Progenitor cell of endocrine pancreas (in vitro differentiated cells): ENCODE measurements around a stretch of chr7.

GRCh38 chr7:158793997-158794635 is 35.2 kb downstream of the ESYT2 start:
- PRO-cap, result no peak

DNA sequence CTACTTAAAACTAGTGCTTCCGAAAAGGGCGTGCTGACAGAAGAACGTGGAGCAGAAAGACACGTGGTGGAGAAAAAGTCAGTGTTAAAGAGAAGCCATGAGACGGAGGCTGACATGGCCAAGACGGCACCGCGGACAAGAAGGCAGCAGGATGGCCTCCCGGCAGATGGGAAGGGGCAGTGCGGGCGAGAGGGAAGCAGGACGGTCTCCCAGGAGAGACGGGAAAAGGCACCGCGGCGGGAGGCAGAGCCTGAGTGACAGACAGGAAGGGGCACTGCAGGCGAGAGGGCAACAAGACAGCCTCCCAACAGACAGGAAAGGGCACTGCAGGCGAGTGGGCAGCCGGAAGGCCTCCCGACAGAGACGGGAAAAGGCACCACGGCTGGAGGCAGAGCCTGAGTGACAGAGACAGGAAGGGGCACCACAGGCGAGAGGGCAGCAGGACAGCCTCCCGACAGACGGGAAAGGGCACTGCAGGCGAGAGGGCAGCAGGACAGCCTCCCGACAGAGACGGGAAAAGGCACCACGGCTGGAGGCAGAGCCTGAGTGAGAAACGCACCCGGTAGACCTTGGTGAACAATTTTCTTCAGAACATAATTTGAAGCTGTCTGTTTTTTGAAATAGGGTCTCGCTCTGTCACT is 32.6 kb downstream of the ESYT2 start:
- PRO-cap, result no peak

DNA sequence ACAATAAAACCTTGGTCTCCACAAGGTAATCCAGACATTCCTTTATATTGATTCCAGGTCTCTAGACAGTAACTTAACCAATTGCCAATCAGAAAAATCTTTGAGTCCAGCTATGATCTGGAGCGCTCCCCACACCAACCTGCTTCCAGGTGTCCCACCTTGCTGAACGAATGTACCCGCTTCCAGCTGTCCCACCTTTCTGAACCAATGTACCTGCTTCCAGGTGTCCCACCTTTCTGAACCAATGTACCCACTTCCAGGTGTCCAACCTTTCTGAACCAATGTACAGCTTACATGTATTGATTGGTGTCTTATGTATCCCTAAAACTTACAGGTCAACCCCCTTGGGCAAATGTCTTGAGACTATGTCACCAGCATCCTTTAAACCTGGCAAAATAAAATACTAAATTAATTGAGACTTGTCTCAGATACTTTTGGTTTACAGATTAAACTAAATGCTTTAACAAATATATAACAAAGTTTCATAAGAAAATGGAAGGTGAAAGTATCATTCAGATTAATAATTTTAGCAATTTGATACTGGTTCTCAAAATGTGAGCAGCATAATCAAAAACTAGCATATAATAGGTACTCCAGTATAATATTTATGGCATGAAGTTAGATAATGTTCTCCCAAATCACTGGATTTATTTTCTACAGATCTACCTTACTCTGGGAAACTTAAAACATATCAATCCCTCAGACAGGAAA is 11.8 kb downstream of the ESYT2 start:
- PRO-cap, result no peak

GRCh38 chr7:159084259-159084956 is 60.3 kb downstream of the VIPR2 start:
- PRO-cap, result no peak

DNA sequence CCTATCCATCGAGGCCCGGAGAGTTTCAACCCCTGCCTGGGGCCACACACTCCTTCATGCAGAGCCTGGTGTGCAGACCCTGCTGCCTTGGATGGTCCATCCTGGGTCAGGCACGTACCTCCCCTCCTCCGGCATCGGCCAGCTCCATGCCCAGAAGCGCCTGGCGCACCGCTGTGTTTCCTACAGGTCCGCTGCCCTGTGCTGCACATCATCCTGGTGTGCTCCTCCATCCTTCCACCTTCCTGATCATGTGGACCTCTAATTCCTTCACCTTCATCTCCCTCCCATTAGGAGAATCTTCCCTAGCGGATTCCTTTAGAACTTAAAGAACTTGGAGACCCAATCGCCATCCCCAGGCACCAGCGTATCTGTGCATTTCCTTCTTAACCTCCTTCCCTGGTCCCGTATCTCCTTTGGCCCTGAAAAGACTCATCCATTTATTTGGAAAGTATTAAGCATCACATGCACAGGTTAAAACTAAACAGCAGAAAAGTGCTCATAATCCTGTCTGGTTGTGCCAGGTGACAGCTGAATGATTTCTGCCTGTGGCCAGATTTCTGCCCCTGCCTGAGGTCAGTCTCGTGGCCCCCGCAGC is 48.4 kb downstream of the VIPR2 start:
- PRO-cap, result no peak

- PRO-cap, result no peak
Measured at GRCh38 chr7:159103911-159104939, 40.4 kb downstream of the VIPR2 start.